ENCODE measurements around a stretch of chr1.

GRCh38 chr1:223726026-223727333 lies 14.1 kb downstream of the CAPN2 start:
- PRO-cap: no peak
- CAGE, long polyA plus RNA: no peak

GRCh38 chr1:223732882-223733721 lies 20.8 kb downstream of the CAPN2 start:
- PRO-cap: no peak
- CAGE, long polyA plus RNA: no peak

- PRO-cap: no peak
- CAGE, long polyA plus RNA: no peak
These were observed 35.9 kb downstream of the CAPN2 start for GRCh38 chr1:223748175-223748669.

- PRO-cap: no peak
- CAGE, long polyA plus RNA: no peak
These were observed 56.9 kb downstream of the TP53BP2 start for GRCh38 chr1:223788845-223789295.

DNA sequence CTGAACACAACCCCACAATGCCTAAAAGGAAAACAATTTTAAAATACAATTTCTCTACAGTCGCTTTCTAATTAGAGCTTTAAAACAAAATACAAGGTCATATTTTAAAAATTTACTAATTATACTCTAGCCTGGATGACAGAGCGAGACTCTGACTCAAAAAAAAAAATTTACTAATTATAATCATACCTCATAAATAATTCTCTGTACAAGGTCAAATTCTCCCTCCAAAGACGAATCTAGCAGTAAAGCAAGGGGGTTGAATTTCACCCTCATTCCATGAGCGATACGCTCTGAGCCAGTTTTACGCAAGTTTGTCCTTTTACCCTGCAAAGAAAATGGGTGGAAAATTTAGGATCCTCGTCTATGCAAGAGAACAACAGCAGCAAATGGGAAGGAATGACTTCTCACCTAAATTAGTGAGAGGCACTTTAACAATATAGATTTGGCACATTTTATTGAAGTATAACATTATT lies 52.6 kb downstream of the TP53BP2 start:
- PRO-cap: no peak
- CAGE, long polyA plus RNA: no peak

DNA sequence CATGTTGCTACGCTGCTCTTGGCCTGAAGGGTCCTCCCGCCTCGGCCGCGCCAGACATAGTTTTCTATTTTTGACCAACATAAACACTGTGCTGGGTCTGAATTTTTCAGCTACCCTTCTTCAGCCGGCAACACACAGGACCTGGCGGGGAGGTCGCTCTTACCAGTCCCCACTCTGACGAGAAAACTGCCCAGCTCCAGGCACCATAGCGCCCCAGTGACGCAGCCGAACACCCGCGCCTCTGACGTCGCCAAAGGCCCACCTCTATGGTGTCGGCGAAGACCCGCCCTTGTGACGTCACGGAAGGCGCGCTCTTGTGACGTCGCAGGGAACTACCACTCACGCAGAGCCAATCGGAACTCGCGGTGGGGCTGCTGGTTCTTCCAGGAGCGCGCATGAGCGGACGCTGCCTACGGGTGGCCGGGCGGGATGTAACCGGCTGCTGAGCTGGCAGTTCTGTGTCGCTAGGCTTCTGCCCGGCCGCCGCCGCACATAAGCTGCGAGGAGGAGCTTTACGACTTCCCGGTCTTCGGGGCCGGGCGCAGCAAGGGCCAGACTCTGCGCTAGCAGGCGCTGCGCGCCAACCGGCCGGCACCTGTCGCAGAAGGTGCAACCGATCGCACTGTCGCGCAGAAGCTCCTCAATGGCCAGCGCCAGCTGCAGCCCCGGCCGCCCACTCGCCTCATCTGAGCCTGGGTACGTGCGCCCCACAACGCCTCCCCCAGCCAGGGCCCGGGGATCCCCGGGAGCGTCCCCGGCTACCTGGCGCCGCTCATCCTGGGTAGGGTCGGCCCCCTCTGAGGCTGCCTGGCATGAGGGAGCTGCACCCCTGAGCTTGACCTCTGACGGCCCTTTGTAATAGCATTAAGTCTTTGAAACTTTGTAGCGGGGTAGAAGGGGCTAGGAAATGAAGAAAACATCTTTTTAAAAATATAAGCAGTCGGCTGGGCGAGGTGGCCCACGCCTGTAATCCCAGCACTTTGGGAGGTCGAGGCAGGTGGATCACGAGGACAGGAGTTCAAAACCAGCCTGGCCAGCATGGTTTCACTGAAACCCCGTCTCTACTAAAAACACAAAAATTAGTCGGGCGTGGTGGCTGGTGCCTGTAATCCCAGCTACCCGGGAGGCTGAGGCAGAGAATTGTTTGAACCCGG lies 121.2 kb upstream of the FBXO28 start:
- PRO-cap: bidirectional peak, plus-strand start at position 402 of the sequence, minus-strand start at position 218 of the sequence; unidirectional peak, plus-strand start at position 775 of the sequence
- CAGE, long polyA plus RNA: no peak

DNA sequence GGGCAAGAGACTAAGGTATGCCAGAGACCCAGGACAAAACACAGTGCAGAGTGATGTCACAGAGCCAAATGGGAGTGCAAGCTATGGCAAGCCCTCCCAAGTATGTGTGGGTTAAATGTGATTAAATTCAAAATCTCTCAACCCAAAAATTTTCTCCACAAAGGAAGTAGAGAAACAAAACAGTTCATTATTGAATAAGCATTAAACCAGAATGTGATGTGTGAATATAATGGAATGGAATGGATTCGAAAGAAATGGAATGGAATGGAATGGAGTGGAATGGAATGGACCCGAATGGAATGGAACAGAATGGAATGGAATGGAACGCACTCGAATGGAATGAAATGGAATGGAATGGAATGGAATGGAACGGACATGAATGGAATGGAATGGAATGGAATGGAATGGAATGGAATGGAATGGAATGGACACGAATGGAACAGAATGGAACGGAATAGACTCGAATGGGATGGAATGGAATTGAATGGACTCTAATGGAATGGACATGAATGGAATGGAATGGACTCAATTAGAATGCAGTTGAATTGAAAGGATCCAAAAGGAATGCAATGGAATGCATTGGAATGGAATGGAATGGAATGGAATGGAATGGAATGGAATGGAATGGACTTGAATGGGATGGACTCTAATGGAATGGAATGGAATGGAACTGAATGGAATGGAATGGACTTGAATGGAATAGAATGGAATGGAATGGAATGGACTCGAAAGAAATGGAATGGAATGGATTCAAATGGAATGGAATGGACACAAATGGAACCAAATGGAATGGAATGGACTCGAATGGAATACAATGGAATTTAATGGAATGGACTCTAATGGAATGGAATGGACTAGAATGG lies 102.2 kb upstream of the FBXO28 start:
- PRO-cap: no peak
- CAGE, long polyA plus RNA: no peak

DNA sequence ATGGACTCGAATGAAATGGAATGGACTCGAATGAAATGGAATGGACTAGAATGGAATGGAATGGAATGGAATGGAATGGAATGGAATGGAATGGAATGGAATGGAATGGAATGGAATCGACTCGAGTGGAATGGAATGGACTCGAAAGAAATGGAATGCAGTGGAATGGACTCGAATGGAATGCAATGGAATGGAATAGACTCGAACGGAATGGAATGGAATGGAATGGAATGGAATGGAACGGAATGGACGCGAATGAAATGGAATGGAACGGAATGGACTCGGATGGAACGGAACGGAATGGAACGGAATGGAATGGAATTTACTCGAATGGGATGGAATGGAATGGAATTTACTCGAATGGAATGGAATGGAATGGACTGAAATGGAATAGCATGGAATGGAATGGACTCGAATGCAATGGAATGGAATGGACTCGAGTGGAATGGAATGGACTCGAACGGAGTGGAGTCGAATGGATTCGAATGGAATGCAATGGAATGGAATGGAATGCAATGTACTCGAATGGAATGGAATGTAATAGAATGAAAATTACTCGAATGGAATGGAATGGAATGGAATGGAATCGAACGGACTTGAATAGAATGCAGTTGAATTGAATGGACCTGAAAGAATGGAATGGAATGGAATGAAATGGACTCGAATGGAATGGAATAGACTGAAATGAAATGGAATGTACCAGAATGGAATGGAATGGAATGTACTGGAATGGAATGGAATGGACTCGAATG lies 100.1 kb upstream of the FBXO28 start:
- PRO-cap: no peak
- CAGE, long polyA plus RNA: no peak

DNA sequence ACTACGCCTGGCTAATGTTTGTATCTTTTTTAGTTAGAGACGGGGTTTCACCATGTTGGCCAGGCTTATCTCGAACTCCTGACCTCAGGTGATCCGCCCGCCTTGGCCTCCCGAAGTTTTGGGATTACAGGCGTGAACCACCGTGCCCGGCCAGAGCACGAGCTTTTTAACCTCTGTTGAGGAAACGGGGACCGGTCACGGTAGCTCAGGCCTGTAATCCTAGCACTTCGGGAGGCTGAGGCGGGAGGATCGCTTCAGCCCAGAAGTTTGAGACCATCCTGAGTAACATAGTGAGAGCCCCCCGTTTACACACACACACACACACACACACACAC lies 1.6 kb downstream of the DEGS1 start:
- PRO-cap: no peak
- CAGE, long polyA plus RNA: no peak

DNA sequence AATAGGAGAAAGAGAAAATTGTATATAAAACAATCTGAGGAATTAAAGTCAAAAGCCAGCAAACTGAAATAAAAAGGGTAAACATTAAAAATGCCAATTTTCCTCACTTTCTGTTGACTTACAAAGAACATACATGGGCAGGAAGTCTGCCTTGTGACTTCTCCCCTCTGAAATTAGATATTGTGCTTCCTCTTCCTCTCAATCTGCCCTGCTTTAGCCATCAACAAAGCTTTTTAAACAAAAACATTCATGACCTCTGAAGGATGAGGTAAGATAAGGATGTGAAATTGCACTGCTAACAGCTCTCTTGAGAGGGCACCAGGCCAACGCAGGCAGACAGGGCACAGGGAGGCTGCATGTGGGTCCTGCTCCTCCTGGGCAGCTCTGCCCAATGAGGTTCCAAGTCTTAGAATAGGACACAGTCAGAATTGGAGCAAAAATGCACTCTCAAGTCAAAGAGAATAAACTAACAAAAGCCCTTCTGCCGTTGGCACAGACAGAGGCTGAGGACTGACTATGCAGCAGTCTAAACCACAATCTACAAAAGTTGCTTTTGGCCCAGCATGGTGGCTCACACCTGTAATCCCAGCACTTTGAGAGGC lies 62.2 kb downstream of the DEGS1 start:
- PRO-cap: bidirectional peak, plus-strand start at position 335 of the sequence, minus-strand start at position 201 of the sequence
- CAGE, long polyA plus RNA: no peak

- PRO-cap: no peak
- CAGE, long polyA plus RNA: no peak
These were observed 2.0 kb downstream of the CNIH4 start for GRCh38 chr1:224358628-224359202.

GRCh38 chr1:224435265-224436029 lies 850 bp upstream of the WDR26 start:
- PRO-cap: no peak
- CAGE, long polyA plus RNA: no peak

DNA sequence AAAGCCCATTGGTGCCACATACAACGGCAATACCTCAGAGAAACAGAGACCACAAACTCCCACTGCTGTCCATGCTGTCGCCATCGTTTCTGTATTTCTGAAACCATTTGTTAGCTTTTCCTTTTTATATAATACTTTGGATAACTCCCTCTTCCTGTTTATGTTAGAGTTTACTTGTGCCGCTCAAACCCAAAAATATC lies 145.6 kb upstream of the DNAH14 start:
- PRO-cap: no peak
- CAGE, long polyA plus RNA: no peak

GRCh38 chr1:225428175-225428504 lies 302 bp upstream of the LBR start:
- PRO-cap: bidirectional peak, plus-strand start at chr1:225428324, minus-strand start at chr1:225428038
- CAGE, long polyA plus RNA: no peak

DNA sequence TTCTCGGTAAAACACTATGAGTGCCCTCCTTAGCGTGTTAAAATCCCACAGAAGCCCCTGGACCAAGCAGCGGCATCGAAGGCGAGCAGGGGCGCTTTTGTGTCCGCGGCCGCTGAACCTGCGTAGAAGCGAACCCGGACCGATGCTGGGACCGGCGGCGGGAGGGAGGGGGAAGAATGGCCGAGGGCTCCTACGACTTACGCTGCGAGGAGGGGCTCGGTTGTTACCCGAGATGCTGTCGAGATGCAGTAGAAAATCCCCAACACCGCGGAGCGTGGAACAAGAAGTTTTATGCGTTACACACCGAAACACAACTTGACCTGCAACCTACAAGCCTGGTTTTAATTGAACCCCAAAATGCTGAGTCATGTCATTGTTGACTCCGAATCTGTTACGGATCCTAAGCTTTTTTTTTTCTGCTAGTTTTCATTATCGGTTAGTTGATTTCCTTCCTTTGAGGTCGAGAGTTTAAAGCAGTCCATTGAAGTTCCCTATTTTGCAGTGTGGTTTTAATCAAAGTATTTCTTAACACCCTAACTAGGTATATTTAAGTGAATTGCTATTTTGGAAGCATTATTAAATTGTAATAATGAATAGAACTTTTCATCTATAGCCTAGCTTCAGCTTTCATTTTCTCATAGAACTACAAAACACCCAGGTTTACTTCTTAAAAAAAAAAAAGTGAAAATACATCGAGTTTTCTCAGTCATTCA lies 823 bp upstream of the LBR start:
- PRO-cap: bidirectional peak, plus-strand start at position 230 of the sequence, minus-strand start at position 147 of the sequence
- CAGE, long polyA plus RNA: no peak

- PRO-cap: no peak
- CAGE, long polyA plus RNA: no peak
These were observed 50.1 kb upstream of the LBR start for GRCh38 chr1:225477891-225478324.

- PRO-cap: no peak
- CAGE, long polyA plus RNA: no peak
These were observed 111.7 kb upstream of the LBR start for GRCh38 chr1:225539488-225539927.

GRCh38 chr1:225566998-225567764 lies 85.7 kb downstream of the ENAH start:
- PRO-cap: no peak
- CAGE, long polyA plus RNA: no peak

DNA sequence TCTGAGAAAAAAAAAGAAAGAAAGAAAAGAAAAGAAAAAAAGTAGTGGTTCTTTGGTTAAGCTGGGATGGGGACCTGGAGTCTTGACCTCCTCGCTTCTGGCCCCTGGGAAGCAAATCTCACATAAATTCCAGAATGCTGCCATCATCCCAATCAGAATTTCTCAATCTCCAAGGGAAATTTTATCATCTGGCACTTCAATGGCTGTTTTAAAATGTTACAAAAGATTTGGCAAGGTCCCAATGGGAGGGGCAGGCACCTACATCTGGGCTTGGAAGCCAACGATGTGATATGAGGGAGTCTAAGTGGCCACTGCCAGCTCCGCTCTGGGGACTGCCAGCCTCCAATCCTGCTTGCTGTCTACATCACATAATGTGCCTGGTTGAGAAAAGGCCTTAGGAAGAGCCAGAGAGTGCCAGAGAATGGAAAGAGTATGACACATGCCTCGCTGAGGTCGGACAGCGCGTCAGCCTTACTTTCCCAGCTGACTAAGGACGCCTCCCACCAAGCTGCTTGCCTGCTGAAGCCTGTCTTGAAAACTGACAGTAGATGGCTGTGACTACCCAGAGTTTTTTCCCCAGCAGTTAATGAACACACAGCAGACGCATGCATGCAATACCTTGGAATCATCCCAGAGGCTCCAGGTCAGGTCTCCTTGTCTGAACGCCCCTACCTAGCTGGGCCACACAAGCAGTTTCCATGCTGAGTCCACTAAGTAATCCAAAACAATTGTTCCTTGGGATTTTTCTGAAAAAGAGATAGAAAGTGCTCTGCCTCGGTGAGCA lies 41.9 kb upstream of the SRP9 start:
- PRO-cap: no peak
- CAGE, long polyA plus RNA: no peak

DNA sequence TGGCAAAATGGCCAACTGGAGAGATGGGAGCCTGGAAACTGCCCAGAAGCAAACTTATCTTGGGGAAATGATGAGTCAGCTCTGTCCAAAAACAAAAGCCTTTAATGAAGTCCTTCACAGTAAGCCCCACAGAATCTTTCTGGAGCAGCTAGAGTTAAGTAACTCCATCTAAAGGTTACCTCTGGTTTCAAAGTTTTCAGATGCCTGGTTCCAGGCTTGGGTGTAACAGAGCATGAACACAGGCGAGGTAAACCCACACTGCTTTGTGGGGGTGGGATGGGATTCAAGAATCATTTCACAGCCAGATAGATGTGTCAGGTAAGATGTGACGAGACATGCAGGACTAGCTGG lies 10.5 kb upstream of the SRP9 start:
- PRO-cap: no peak
- CAGE, long polyA plus RNA: no peak

Data from B cell (primary cell).